SK-MEL-5 (cell line): ENCODE results near the gene FLVCR2.

GRCh38 chr14:74594713-74595618, 17.1 kb downstream of the LTBP2 start:
RAMPAGE:
- cytosol, long total RNA = no peak
- long total RNA = no peak
- nucleus, long total RNA = no peak

DNA sequence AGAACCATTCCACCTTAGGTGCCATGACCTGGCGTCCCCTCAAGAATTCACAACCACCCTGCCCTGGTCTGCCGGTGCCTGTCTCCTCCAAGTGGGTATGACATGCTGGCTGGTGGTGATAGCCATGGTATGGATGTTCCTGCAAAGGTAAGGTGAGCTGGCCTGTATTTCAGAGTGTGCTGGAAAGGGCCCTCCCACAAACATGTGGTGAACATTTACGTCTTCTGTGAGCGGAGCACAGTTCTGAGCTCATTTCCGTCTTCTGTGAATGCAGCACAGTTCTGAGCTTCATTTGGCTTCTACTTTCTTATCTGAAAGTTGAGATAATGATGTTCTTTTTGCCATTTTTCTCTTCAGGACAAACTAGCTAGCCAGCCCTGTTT, 5.3 kb upstream of the LTBP2 start:
RAMPAGE:
- cytosol, long total RNA = no peak
- long total RNA = no peak
- nucleus, long total RNA = no peak

GRCh38 chr14:74655476-74655687, 43.3 kb upstream of the LTBP2 start:
RAMPAGE:
- cytosol, long total RNA = no peak
- long total RNA = no peak
- nucleus, long total RNA = no peak

RAMPAGE:
- cytosol, long total RNA = no peak
- long total RNA = no peak
- nucleus, long total RNA = no peak
These were observed 49.4 kb downstream of the YLPM1 start for GRCh38 chr14:74812482-74812877.

DNA sequence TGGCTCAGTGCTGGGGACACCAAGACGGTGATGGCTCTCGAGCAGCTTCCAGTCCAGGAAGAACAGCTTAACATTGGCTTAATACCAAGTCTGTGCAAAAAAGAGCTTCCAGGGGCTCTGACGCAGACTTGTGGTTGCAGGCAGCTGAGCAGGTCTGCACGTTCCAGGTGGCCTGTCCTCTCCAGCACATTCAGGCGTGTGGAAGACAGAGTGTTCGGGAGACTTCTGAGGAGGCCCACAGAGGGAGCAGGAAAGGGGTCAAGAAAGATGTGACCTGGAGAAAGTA, 8.6 kb upstream of the PGF start:
RAMPAGE:
- cytosol, long total RNA = no peak
- long total RNA = no peak
- nucleus, long total RNA = no peak

RAMPAGE:
- cytosol, long total RNA = no peak
- long total RNA = no peak
- nucleus, long total RNA = no peak
These were observed 9.8 kb upstream of the PGF start for GRCh38 chr14:74964991-74965709.

DNA sequence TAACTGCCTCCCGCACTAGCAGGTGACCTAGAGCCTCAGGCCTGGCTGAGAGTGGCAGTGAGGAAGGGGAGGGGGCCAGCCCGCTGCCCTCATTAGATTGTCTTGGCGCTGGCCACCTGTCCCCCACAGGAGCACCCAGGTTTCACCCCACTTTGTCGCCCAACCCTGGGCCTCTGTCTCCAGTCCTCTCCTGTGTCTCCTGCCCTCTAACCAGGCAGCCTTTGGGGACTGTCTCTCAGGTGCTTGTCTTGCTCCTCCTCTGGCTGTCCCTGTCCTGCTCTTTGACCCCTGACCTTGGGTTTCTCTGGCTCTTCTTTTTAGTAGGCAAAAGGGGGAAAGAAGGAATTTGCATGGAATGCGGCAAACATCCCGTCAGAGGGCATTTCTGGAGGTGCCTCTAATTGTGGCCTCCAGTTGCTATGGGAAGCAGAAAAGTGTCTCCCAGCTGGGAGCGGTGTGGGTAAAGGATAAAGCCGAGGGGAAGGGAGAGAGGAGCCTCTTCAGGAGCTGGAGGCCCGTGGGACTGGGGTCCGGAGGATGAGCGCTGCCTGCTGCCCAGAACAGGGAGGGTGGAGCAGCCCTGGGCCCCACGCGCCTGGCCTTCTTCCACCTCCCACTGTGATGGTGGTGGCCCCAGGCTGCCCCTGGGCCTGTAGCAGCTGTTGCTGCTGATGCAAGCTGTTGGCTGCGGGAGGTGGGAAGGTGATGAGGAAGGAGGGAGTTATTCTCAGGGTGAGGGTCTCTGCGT, 18.8 kb upstream of the PGF start:
RAMPAGE:
- cytosol, long total RNA = no peak
- long total RNA = no peak
- nucleus, long total RNA = no peak

RAMPAGE:
- cytosol, long total RNA = no peak
- long total RNA = no peak
- nucleus, long total RNA = no peak
These were observed 21.8 kb upstream of the EIF2B2 start for GRCh38 chr14:74980596-74981672.

DNA sequence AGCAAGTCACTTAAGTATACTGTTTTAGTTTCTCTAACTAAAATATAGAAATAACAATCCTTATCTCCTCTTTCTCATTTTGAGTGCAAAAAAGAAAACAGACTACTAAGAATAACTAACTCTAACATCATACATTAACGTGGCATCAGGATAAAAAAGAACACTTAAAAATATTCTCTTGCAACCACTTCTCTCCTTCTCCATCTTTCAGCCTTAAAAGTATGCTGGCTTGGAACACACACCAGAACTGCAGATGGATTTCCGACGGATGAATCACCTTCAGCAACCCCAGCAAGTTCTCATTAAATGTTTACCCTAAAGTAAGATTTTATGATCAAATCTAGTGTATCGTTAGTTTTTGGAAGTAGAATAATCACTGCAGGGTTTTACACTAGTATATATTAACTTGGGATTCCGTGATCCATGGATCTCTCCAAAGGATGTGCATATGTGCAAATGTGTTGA, 1.3 kb downstream of the NEK9 start:
RAMPAGE:
- cytosol, long total RNA = no peak
- long total RNA = no peak
- nucleus, long total RNA = no peak

GRCh38 chr14:75294243-75295036, 15.8 kb downstream of the FOS start:
RAMPAGE:
- cytosol, long total RNA = start-site peak on the plus strand at chr14:75294373-75294449, 29 and 27 reads in 2 replicates
- long total RNA = no peak
- nucleus, long total RNA = start-site peak on the plus strand at chr14:75294391-75294500, 60 and 24 reads in 2 replicates

DNA sequence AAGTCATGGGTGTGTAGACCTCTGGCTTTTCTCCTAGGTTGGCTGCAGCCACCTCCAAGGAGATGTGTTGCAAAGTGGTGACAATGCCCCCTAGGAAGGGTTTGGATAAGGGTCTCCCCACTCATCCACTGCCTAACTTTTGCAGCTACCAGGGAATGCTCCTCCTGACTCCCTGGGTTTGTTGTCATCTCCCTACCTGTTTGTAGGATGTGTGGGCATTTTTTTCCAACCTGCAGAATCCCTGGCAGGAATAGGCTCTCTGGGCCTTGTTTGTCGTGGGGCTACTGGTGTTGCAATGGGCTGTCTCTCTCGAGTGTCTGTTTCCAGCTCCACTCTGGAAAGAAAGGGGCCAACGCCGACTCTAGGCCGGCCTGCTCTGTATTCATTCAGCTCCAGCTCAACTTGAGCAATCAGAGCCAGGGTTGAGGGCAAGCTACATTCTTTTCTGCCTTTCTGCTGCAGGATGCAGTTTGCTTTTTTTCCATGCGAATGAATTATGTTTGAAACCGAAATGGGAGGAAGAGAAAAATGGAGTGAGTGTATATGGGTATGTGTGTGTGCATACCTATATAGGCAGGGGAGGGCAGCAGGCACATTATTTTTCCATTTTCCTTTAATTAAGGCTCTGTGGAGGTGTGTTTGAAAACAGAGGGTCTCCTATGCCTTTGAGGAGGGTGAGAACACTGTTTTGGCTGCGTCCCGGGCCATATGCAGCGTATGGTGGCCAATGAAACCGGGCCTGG, 2.3 kb downstream of the JDP2 start:
RAMPAGE:
- cytosol, long total RNA = no peak
- long total RNA = no peak
- nucleus, long total RNA = no peak

DNA sequence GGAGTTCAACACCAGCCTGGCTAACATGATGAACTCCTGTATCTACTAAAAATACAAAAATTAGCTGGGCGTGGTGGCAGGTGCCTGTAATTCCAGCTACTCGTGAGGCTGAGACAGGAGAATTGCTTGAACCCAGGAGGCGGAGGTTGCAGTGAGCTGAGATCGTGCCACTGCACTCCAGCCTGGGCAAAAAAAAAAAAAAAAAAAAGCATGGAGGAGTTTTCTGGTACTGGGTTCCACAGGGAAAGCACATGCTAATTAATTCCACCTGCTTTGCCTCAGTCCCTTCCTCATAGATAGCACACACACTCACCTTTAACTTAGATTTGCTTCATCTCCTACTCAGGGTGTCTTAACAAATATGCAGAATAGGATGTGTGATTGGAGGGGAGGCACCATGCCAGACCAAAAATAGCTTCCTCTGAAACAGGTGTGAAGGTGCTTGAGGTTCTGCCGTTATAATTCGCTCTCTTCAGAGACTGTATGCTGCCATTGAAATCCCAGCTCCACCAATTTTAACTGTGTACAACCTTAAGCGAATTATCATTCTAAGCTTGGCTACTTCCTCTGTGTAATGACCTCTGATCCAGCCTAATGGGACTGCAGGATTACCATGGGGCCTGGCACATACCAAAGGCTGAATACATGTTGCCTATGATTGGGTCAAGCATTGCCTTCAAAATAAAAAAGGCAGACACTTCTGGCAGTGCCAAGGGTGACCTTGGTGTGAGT, 9.3 kb downstream of the JDP2 start:
RAMPAGE:
- cytosol, long total RNA = no peak
- long total RNA = no peak
- nucleus, long total RNA = no peak

RAMPAGE:
- cytosol, long total RNA = no peak
- long total RNA = no peak
- nucleus, long total RNA = no peak
These were observed 12.1 kb downstream of the JDP2 start for GRCh38 chr14:75439806-75440358.

DNA sequence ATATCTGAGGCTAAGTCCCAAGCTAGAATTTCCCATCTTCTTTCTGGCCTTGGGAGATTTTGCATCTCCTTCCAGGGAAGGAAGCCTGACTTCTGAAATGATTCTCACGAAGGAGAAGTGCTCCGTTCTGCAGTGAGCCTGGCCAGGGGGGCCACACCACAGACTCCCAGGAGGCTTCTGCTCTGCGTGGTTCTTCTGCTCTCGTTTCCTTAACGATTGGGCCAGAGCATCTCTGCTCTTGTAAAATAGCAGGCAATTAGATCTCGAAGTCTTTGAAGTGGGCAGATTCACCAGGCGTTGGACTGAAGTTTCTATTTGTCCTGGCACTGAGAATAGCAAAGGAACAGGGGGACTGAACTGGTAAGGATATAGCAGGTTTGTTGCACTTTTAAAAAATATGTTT, 6.6 kb upstream of the BATF start:
RAMPAGE:
- cytosol, long total RNA = no peak
- long total RNA = no peak
- nucleus, long total RNA = no peak

GRCh38 chr14:75541961-75542300, 19.7 kb downstream of the BATF start:
RAMPAGE:
- cytosol, long total RNA = no peak
- long total RNA = no peak
- nucleus, long total RNA = no peak

RAMPAGE:
- cytosol, long total RNA = no peak
- long total RNA = no peak
- nucleus, long total RNA = no peak
These were observed at the start of gene FLVCR2 for GRCh38 chr14:75578287-75579327. TSS of gene FLVCR2 (plus strand) at chr14:75578620.

GRCh38 chr14:75609749-75610558, 31.5 kb downstream of the FLVCR2 start:
RAMPAGE:
- cytosol, long total RNA = no peak
- long total RNA = no peak
- nucleus, long total RNA = no peak

GRCh38 chr14:75635954-75636821, 24.5 kb downstream of the ERG28 start:
RAMPAGE:
- cytosol, long total RNA = no peak
- long total RNA = no peak
- nucleus, long total RNA = no peak

RAMPAGE:
- cytosol, long total RNA = no peak
- long total RNA = no peak
- nucleus, long total RNA = no peak
These were observed 114.3 kb downstream of the TTLL5 start for GRCh38 chr14:75775302-75775828.

DNA sequence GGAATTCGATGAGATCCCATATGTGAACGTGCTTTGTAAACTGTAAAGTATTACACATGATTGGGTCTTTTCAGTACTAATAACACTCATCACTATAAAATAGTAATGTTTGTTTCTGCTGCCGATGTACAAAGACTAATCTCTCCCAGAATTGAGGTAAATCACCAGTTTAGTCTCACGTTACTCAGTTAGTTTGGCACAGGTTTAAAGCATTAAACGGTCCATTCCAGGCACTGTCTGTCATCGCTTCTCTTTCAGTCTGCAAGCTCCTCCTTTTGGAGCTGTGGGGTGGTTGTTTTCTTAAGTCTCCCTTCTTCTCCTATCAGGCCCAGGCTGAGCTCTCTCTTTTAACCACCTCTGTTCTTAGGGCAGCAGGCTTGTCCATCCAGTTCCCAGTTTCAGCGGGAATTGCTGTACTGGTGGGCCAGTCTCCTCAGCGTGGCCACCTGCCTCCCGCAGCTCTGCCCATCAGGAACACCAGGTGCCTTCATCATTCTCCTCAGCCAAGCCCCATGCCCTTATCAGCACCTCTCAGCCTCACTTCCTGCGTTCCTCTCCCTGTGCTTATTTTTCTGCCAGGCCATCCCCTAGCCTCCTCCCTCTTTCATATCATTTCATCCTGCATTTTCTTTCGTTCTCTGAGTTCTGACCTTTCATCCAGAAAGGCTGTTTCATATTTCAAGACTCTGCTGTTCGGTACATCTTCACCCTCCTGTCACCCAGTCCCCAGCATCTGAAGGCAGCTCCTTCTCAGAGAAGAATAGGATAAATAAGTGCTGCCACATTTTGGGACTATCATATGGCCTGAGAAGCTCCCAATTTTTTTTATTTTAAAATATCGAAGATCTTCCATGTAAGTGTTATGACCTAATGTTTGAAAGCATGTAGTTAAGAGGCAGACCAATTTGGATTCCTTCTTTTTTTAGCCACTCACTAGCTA, 148.9 kb downstream of the TGFB3 start:
RAMPAGE:
- cytosol, long total RNA = no peak
- long total RNA = no peak
- nucleus, long total RNA = no peak